Measurements from ENCODE around the genes OR5T2, SERPING1, OR9Q1, OR5B21 and ZFP91.

DNA sequence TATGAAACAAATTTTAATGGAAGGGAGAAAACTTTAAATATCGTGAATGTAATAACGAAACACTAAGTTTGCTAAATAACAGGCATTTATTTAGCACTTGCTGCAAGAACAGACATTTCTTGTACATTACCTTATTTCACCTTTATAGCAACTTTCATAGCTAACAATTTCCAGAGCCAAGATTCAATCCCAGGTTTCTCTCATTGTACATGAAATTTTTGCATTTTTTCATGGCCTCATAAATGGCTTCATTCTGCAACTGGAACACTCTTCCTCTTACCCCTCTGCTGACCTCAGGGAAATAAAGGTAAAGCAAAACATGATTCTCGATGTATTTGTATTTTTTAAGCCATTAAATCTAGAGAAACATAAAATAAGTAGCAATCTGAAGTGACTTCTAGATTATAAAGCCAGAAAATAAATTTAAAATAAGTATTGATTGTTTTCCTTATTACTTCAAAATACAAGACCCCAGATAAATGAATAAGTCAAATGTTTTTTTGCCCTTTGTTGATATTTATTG, at the start of gene OR5T2:
Gene OR5T2 (minus strand): TSS at position 209 of the 523 bp plus-strand sequence.
- PRO-cap, 4 experiments, result no peak in any of the 4 experiments
- RAMPAGE, long total RNA, 2 experiments, result no peak in any of the 2 experiments

- PRO-cap, 4 experiments, result peak in 1 of 4 experiments; most common minus-strand start chr11:57308768 (in 1)
- RAMPAGE, long total RNA, 2 experiments, result no peak in any of the 2 experiments
Measured at GRCh38 chr11:57308255-57308840, 16.4 kb downstream of the TNKS1BP1 start.

DNA sequence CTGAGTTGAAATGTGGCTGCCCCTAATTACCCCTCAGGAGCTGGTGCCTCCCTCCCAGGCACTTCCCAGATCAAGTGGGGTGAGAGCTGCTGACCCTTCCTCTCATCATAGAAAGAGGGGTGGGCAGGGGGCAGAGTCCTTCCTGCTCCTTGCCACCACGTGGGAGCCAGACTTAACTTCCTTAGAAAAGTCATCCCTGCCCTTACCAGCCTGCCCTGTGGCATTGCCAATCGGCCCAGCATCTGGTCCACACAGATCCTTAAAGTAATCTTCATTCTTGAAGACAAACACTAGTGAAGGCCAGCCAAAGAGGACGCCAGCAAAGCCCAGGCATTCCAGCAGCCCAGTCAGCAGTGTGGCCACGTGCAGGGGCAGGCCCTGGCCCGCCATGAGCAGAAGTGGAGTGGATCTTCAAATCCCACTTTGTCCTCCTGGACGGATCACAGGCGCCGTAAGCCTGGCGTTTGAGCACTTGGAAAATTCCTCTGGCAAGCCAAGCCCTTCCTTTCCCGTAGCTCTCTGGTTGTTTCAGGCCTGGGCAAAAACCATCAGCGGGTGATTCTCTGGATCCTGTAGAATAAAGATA, 1.0 kb downstream of the SLC43A3 start:
- PRO-cap, 4 experiments, result no peak in any of the 4 experiments
- RAMPAGE, long total RNA, 2 experiments, result start-site peak on the minus strand in 1 of 2 experiments, centred at position 508 of the sequence, 230 reads per replicate

DNA sequence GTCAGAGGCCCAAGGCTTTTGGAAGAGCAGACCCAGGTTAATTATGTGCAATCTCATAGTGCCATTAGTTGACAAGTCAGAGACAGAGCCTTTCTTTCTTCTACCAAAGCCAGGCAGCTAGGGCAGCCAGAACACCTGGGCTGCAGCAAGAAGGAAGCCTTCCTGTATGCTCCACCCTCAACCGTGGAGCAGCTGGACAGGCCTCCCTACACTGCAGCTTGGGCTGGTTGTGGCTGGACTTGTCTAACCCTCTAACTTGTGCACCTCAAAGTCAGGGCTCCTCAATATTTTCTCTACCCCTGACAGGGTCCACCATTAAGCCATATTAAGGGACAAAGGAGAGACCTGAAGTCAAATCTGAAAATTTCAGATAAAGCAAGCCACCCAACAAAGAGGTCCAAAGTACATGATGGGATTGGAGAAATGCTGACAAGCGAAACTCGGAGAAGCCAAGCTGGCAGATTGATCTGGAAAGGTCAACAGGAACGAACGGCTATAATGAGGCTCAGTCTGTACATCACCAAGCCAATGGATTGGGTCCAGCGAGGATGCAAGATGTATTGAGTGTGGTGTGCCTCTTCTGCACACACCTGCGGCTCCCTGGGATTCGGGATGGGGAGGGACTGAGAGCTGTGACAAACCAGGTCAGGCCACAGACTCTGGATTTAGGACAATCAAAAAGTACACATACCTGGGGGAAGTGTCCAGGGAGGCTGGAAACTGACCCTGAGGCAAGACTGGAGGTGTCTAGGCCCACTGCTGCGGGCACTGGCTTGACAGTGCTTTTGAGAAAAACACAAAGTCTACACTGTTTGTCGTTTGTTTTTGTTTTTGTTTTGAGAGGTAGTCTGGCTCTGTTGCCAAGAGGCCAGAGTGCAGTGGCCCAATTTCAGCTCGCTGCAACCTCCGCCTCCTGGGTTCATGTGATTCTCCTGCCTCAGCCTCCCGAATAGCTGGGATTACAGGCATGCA, 11.7 kb upstream of the SLC43A3 start:
- PRO-cap, 4 experiments, result peak in 4 of 4 experiments; most common plus-strand start position 523 of the sequence (in 3); most common minus-strand start position 213 of the sequence (in 2)
- RAMPAGE, long total RNA, 2 experiments, result no peak in any of the 2 experiments

- PRO-cap, 4 experiments, result no peak in any of the 4 experiments
- RAMPAGE, long total RNA, 2 experiments, result no peak in any of the 2 experiments
Measured at GRCh38 chr11:57461019-57461714, 839 bp downstream of the RTN4RL2 start.

- PRO-cap, 4 experiments, result peak in 3 of 4 experiments; most common plus-strand start chr11:57480801 (in 1); most common minus-strand start chr11:57480726 (in 2)
- RAMPAGE, long total RNA, 2 experiments, result no peak in any of the 2 experiments
Measured at GRCh38 chr11:57480166-57481238, 20.2 kb downstream of the RTN4RL2 start.

DNA sequence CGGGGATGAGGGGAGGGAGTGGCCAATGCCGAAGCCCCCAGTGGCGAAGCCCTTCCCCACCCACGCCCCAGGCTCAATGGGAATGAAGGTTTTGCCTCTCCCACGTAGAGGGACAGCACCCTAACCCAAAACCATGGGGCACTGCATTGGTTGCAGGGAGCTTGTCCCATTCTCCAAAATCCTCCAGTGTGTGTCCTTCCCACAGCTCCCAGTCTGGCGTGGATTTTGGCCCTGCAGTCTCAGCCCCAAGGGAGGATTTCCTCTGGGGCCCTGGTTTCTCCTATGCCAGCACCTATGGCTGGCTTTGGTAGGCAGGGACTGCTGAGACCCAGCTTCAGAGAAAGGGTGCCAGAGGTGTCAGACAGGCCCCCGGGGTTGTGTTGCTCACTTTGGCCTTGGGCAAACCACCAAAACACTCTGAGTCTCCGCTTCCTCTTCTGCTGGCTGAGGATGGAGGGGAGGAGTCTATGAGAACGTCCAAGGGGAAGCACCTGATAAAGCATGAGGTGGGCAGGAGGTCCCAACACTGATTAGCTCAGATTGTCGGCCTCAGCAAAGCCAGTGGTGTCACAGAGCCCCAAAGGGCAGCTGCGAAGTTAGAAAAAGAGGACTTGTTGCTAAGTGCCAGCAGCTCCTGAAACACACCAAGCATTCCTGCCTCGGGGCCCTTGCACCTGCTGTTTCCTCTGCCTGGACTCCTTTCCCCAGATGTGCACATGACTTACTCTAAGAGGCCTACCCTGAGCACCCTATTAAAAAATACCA, 10.4 kb downstream of the SMTNL1 start:
- PRO-cap, 4 experiments, result no peak in any of the 4 experiments
- RAMPAGE, long total RNA, 2 experiments, result no peak in any of the 2 experiments

DNA sequence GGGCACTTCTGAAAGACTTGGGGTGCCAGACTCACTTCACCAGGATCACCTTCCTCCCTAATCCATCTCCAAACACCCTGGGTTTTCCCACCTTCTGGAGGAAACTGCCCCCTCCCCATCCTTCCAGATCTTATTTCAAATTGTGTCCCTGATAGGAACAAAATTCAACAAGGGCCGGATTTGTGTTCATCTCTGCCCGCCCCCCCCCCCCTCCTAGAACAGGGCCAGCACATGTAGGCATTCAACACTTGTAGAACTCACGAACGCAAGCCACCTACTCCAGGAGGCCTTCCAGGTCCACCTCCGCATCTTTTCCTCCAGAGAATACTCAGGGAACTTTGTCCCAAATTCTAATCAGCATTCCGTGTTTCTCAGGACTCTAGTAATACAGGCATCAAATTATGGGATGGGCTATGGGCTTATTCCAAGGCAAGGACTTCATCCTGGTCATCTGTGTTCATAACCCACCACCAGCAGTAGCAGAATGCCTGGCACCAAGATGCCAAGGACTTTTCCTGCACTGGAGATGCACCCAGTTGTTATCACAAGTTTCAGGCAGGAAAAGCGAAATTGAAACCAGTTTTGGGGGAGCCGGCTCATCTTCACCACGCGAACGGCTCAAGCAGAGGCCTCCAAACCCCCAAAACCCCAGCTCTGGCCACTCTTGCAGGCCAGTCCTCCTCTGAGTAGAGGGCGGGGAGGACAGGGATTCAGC, 566 bp downstream of the UBE2L6 start:
- PRO-cap, 4 experiments, result peak in 3 of 4 experiments; most common plus-strand start position 579 of the sequence (in 3); most common minus-strand start position 501 of the sequence (in 2)
- RAMPAGE, long total RNA, 2 experiments, result no peak in any of the 2 experiments

GRCh38 chr11:57597188-57597810, at the start of gene SERPING1:
Gene SERPING1, plus strand, starts transcription at chr11:57597685.
- PRO-cap, 4 experiments, result peak in 4 of 4 experiments; most common plus-strand start chr11:57597685 (in 4); most common minus-strand start chr11:57597560 (in 4)
- RAMPAGE, long total RNA, 2 experiments, result start-site peak on the plus strand in 2 of 2 experiments, at chr11:57597663-57597705 at its widest, 94,423 to 139,348 reads per replicate

GRCh38 chr11:57638044-57639146, 11.3 kb downstream of the YPEL4 start:
- PRO-cap, 4 experiments, result peak in 4 of 4 experiments; most common plus-strand start chr11:57638376 (in 3); most common minus-strand start chr11:57638227 (in 1)
- RAMPAGE, long total RNA, 2 experiments, result no peak in any of the 2 experiments

GRCh38 chr11:57647031-57648123, 2.3 kb downstream of the YPEL4 start:
- PRO-cap, 4 experiments, result no peak in any of the 4 experiments
- RAMPAGE, long total RNA, 2 experiments, result no peak in any of the 2 experiments

DNA sequence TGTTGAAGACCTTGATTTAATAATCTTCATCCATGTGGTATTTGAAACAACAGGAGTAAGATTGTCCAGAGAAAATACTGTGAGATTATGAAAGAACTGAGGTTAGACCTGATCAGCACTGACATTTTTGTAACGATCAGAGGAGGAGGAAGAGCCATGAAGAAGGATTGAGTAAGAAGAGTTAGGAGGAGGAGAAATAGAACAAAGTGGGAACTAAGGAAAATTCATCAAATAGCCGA, 15.7 kb downstream of the ZDHHC5 start:
- PRO-cap, 4 experiments, result no peak in any of the 4 experiments
- RAMPAGE, long total RNA, 2 experiments, result no peak in any of the 2 experiments

- PRO-cap, 4 experiments, result no peak in any of the 4 experiments
- RAMPAGE, long total RNA, 2 experiments, result no peak in any of the 2 experiments
Measured at GRCh38 chr11:57693637-57693983, 18.4 kb downstream of the MED19 start.

- PRO-cap, 4 experiments, result no peak in any of the 4 experiments
- RAMPAGE, long total RNA, 2 experiments, result no peak in any of the 2 experiments
Measured at GRCh38 chr11:57735620-57736322, 5.5 kb upstream of the SELENOH start.

- PRO-cap, 4 experiments, result no peak in any of the 4 experiments
- RAMPAGE, long total RNA, 2 experiments, result no peak in any of the 2 experiments
Measured at GRCh38 chr11:57781351-57782022, 19.9 kb downstream of the CTNND1 start.

- PRO-cap, 4 experiments, result peak in 1 of 4 experiments; most common plus-strand start chr11:57791373 (in 1)
- RAMPAGE, long total RNA, 2 experiments, result no peak in any of the 2 experiments
Measured at GRCh38 chr11:57791124-57791637, 29.6 kb downstream of the CTNND1 start.

GRCh38 chr11:58023678-58023905, at the start of gene OR9Q1:
Gene OR9Q1, plus strand, starts transcription at chr11:58023881.
- PRO-cap, 4 experiments, result no peak in any of the 4 experiments
- RAMPAGE, long total RNA, 2 experiments, result no peak in any of the 2 experiments

- PRO-cap, 4 experiments, result no peak in any of the 4 experiments
- RAMPAGE, long total RNA, 2 experiments, result no peak in any of the 2 experiments
Measured at GRCh38 chr11:58508007-58508481, at the start of gene OR5B21. Gene OR5B21, minus strand, starts transcription at chr11:58508105.

DNA sequence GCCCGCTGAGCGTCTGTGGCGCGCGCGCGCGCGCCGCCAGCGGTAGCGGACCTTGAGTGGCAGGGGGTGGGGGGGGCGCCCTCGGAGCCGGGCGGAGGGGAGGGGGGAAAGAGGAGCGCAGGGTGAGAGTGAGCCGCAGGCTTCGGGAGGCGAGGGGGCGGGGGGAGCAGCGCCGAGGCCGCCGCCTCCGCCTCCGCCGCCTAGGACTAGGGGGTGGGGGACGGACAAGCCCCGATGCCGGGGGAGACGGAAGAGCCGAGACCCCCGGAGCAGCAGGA, at the start of gene ZFP91:
Gene ZFP91 (plus strand): TSS at position 16 of the 278 bp plus-strand sequence.
- PRO-cap, 4 experiments, result peak in 4 of 4 experiments; most common plus-strand start position 108 of the sequence (in 2)
- RAMPAGE, long total RNA, 2 experiments, result start-site peak on the plus strand in 2 of 2 experiments, centred at positions 112 to 120 of the sequence, 28 to 43 reads per replicate

DNA sequence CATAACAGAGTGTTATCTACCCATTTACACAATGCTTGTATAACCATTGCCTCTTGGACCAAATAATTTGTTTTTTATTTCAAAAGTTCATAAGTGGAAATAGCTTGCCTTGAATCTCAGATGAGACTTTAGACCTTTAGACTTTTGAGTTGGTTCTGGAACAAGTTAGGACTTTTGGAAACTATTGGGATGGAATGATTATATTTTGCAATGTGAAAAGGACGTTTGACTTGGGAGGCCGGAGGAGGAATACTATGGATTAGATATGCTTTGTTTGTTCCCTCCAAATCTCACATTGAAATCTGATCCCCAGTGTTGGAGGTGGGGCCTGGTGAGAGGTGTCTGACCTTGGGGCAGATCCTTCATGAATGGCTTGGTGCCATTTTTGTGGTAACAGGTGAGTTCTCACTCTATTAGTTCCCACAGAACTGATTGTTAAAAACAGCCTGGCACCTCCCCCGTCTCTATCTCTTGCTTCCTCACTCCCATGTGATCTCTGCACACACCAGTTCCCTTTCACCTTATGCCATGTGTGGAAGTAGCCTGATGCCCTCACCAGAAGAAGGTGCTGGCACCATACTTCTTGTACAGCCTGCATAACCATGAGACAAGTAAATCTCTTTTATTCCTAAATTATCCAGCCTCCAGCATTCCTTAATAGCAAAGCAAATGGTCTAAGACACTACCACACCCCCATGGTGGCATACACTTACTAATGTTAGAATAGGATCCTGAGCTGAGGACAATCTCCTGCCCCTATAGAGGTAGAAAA, 3.3 kb upstream of the GLYAT start:
- PRO-cap, 4 experiments, result peak in 2 of 4 experiments; most common plus-strand start position 210 of the sequence (in 1); most common minus-strand start position 251 of the sequence (in 2)
- RAMPAGE, long total RNA, 2 experiments, result no peak in any of the 2 experiments

Data from right lobe of liver (tissue), 4 donors.